Breast (tissue), 4 donors: ENCODE measurements around a stretch of chr12.

GRCh38 chr12:99154450-99155072 is 493.0 kb upstream of the GARIN6 start:
- PRO-cap, 3 experiments: no peak in any of the 3 experiments
- RRBS: no CpG with 5 or more reads among the region's 12 CpGs

GRCh38 chr12:100136915-100137533 is 5.7 kb downstream of the BLTP3B start:
- PRO-cap, 3 experiments: no peak in any of the 3 experiments
- RRBS: no CpG with 5 or more reads among the region's 9 CpGs

DNA sequence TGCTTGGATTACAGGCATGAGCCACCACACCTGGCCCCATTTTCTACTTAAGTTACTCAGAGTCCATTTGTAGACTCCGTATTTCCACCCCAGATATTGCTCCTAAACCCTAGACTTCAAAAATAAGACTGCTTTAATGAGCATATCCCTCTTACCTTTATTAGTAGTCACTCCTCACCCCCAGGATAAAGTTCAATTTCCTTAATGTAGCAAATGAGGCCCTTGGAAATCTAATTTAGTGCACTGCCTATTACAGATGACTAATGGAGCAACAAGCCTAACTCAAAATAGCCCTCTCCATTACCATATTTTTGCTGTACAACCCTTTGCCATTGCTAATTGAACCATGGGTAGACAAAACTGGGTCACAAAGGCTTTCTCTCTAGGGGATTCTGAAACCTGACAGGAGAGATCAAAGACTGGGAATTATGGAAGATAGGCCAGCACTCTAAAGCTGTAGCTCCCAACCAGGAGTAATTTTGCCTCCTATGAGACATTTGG is 5.0 kb downstream of the BLTP3B start:
- PRO-cap, 3 experiments: no peak in any of the 3 experiments
- RRBS: no CpG with 5 or more reads among the region's 1 CpG

- PRO-cap, 3 experiments: peak in 3 of 3 experiments; most common plus-strand start chr12:100142095 (in 2); most common minus-strand start chr12:100142350 (in 3)
- RRBS: 2% methylated on average over 17 of the region's 82 CpGs
Observed at GRCh38 chr12:100141509-100142780, 729 bp downstream of the BLTP3B start.

- PRO-cap, 3 experiments: no peak in any of the 3 experiments
- RRBS: no CpG with 5 or more reads among the region's 18 CpGs
Observed at GRCh38 chr12:100163794-100164460, 21.3 kb upstream of the BLTP3B start.

DNA sequence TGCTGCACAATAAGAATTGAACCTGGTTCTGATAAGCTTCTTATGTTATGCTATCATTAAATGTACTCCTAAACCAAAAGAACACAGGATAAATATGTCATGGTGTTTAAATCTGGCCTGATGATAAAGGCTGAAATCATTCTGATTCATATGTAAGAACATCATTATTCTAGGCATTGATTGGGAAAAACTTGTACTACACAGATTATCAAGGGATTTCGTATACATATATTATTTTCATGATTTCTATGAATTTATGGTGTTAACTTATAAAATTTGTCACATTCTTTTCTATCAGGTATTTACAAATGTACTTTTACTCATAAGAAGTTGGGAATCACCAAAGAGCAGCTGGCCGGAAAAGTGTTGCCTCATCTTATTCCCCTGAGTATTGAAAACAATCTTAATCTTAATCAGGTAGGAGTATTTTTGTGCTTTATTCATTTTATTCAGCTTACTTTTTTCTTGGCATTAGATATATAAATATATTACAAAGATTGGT is 27.9 kb upstream of the SLC17A8 start:
- PRO-cap, 3 experiments: no peak in any of the 3 experiments
- RRBS: no CpG with 5 or more reads among the region's 2 CpGs

- PRO-cap, 3 experiments: no peak in any of the 3 experiments
- RRBS: no CpG with 5 or more reads among the region's 4 CpGs
Observed at GRCh38 chr12:100475154-100475689, 1.6 kb downstream of the NR1H4 start.

DNA sequence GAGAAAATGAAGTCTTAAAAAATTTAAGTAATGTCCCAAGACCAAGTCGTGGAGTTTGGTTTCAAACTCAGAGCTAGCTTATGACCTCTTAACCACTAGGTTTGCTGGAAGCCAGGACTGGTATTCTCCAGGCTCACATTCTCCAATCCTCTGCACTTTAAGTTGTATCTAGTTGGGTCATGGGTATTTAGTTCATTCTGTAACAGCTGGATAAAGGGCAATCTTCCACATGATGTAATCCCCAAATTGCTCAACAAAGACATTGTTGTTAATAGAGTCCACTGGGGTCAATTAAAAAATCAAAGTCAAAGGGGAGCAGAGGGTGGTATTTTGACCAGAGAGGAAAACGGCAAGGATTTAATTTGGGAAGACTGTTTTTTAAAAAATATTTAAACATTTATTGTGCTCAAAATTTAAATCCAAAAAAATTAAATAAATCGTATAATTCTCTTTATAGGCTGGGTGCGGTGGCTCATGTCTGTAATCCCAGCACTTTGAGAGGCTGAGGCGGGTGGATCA is 17.7 kb upstream of the GAS2L3 start:
- PRO-cap, 3 experiments: no peak in any of the 3 experiments
- RRBS: no CpG with 5 or more reads among the region's 5 CpGs

DNA sequence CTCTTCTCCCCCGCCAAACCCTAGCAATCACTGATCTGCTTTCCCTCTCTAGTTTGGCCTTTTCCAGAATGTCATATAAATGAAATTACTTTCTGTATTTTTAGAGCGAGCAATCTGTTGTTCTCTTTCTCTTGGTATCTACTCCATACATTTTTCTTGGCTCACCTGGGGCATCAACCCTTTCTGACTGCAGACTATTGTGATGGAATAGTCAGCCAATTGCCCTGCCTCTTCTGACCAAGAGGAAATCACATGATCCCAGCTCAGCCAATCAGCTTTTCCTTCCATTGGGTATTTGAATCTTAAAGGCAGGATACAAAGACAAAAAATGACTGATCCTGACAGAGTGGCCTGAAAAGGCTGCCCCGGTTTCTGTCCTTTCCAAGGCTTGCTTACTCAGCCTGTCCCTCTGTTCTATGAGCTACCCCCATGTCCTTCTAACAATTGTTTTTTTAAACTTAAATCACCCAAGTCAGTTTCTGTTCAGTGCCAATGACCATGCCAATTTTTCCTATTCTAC is 5.1 kb downstream of the SLC5A8 start:
- PRO-cap, 3 experiments: no peak in any of the 3 experiments
- RRBS: no CpG with 5 or more reads among the region's 3 CpGs

GRCh38 chr12:101690804-101691082 is 6.7 kb upstream of the CHPT1 start:
- PRO-cap, 3 experiments: no peak in any of the 3 experiments
- RRBS: no CpG with 5 or more reads among the region's 1 CpG

- PRO-cap, 3 experiments: peak in 3 of 3 experiments; most common plus-strand start chr12:101698261 (in 3); most common minus-strand start chr12:101698256 (in 3)
- RRBS: 2% methylated on average over 12 of the region's 55 CpGs
Observed at GRCh38 chr12:101698028-101698708, 728 bp downstream of the CHPT1 start.

DNA sequence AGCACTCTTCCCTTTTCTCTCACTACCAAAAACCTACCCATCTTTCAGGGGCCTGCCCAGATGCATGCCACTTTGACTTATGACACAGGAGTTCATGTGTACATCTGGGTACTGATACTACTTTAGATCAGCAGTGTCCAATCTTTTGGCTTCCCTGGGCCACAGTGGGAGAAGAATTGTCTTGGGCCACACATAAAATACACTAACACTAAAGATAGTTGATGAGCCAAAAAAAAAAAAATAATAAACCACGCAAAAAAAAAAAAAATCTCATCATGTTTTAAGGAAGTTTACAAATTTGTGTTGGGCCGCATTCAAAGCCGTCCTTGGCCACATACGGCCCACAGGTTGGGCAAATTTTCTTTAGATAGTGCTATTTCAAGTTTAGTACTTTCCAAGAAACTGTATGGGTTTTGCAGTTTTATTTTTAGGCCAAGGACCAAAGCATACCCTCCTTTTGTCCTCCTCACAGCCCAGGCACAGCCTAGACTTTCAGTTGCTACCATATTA is 39.5 kb downstream of the GNPTAB start:
- PRO-cap, 3 experiments: no peak in any of the 3 experiments
- RRBS: no CpG with 5 or more reads among the region's 4 CpGs

- PRO-cap, 3 experiments: no peak in any of the 3 experiments
- RRBS: no CpG with 5 or more reads among the region's 3 CpGs
Observed at GRCh38 chr12:101924452-101925022, 47.2 kb downstream of the DRAM1 start.

DNA sequence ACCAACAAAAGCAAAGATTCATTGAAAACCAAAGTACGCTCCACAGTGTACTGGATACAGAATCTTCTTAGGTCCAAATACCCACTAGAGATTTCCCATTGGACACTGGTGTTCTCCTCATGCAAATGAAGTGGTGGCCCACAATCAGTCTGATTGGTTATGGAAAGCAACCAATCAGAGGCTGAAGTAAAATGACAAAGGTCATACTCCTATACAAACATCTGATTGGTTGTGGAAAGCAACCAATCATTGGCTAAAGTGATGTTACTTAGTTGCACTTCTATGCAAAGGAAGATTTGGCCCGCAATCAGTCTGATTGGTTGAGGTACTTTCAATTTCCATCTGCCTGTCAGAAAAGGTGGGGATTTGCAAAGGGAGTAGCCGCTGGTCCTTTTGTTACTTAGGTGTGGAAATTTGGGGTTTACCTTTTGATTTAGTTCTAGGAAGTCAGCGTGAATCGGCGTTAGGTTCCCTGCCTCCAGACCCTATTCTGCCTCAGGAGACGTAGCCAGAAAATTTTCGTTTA is 1.3 kb upstream of the WASHC3 start:
- PRO-cap, 3 experiments: no peak in any of the 3 experiments
- RRBS: no CpG with 5 or more reads among the region's 8 CpGs

GRCh38 chr12:102107831-102108363 is 12.0 kb downstream of the NUP37 start:
- PRO-cap, 3 experiments: no peak in any of the 3 experiments
- RRBS: no CpG with 5 or more reads among the region's 1 CpG

- PRO-cap, 3 experiments: no peak in any of the 3 experiments
- RRBS: no CpG with 5 or more reads among the region's 3 CpGs
Observed at GRCh38 chr12:102342597-102343134, 137.7 kb downstream of the IGF1 start.

DNA sequence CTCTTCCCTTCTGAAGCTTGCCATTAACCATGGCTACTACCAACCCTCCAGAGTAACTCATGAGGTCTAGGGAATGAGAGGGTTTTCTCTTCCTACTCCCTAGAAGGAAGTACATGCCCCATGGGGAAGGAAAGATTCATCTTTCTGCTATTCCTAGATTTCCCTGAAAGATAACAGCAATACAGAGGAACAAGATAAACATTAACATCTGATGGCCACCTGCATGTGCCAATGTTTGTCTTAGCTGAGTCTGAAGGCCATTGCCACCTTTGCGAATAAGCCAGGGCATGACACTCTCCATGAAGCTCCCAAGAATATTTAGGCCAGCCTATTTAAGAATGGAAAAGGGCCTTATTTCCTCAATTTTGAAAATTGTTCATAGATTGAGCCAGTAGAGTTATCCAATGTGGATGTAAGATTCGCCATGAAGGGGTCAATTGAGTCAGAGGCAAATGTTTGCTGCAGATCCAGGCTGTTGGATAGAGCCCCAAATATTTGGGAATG is 26.0 kb downstream of the IGF1 start:
- PRO-cap, 3 experiments: no peak in any of the 3 experiments
- RRBS: no CpG with 5 or more reads among the region's 2 CpGs

GRCh38 chr12:102479058-102479911 is 1.1 kb downstream of the IGF1 start:
- PRO-cap, 3 experiments: peak in 1 of 3 experiments; most common plus-strand start chr12:102479477 (in 1); most common minus-strand start chr12:102479361 (in 1)
- RRBS: no CpG with 5 or more reads among the region's 12 CpGs

DNA sequence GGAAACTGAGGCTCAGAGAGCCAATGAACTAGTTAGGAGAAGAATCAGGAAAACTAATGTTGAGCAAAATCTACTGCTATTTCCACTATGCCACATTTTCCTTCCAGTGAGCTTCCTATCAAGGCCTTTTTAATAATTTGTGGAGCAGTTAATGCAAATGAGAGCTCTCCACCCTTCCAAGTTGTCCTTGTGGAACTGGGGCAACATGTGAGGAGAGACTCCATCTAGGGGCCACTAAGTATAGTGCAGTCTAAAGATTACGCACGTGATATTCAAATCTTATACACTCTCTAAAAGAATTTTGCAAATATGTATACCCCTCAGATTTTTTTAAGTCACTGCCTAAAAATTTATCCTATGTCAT is 100.3 kb downstream of the PAH start:
- PRO-cap, 3 experiments: no peak in any of the 3 experiments
- RRBS: no CpG with 5 or more reads among the region's 2 CpGs

- PRO-cap, 3 experiments: no peak in any of the 3 experiments
- RRBS: no CpG with 5 or more reads among the region's 2 CpGs
Observed at GRCh38 chr12:103441264-103442084, 54.3 kb downstream of the C12orf42 start.